Mesenchymal stem cell of Wharton's jelly (primary cell): ENCODE results near the genes NKX1-1, TMEM129 and TNIP2.

DNA sequence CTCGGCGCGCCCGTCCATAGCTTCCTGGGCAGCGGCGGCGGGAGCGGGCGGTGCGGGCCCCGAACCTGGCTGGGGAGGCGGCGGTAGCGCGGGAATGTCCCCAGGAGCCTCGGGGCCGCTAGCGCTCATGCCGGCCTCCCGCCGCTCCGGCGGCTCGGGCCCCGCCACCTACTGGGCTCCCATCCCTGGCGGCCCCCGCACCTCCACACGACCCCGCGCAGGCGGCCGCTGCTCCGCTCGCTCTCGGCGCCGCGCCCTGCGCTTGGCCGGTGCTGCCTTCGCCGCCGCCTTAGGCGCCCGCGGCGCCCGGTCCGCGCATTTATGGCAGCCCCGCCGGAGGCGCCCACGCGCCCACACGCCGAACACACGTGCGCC lies at the start of gene NKX1-1:
NKX1-1 (minus strand) TSS at position 129 of the 375 bp plus-strand sequence.
- CAGE, long polyA plus RNA: no peak

DNA sequence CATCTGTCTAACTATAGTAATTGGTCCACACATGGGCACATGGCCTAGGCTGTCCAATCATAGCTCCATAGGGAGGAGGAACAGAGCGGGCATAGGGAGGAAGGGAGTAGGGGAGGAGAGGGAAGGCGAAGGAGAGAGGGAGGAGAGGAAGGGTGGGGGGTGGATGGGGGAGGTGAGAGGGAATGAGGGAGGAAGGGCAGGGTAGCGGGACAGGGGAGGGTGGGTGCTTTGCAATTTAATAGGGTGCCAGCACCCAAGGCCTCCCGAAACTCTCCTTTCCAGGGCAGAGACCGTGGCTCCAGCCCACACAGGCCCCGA lies 105.6 kb upstream of the NKX1-1 start:
- CAGE, long polyA plus RNA: no peak

- CAGE, long polyA plus RNA: no peak
Measured at GRCh38 chr4:1520318-1520950, 114.2 kb upstream of the NKX1-1 start.

GRCh38 chr4:1580070-1580819 lies 103.9 kb downstream of the FAM53A start:
- CAGE, long polyA plus RNA: no peak

DNA sequence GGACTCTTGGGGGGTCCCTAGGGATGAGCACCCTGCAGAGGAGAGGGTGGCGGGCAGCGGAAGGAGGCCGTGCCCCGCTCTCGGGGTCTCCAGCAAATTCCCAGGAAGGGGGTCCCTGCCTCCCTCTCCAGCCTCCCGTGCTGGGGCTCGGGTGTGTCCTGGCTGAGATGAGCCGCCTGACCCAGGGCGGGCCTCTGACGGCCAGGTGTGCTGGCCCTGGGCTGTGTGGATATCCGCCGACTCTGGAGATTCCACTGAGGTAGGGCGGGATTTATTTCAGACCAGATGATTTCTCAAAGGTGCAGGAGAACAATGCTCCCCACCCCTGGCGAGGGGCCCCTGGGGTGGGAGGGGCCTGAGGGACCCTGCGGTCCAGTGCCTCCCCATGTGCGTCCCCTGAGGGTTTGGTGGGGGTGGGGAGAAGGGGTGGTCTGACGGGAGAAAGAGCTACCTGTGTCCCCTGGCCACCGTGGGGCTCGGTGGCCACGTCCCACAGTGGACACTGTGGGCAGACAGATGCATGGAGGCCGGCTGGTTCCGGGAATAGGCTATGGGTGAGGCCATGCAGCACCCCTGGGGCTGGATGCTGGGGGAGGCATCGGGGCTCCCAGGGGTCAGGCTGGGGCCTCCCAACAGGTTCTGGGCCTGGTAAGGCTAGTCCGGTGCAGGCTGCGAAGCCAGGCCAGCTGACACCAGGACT lies 971 bp upstream of the FAM53A start:
- CAGE, long polyA plus RNA: no peak

DNA sequence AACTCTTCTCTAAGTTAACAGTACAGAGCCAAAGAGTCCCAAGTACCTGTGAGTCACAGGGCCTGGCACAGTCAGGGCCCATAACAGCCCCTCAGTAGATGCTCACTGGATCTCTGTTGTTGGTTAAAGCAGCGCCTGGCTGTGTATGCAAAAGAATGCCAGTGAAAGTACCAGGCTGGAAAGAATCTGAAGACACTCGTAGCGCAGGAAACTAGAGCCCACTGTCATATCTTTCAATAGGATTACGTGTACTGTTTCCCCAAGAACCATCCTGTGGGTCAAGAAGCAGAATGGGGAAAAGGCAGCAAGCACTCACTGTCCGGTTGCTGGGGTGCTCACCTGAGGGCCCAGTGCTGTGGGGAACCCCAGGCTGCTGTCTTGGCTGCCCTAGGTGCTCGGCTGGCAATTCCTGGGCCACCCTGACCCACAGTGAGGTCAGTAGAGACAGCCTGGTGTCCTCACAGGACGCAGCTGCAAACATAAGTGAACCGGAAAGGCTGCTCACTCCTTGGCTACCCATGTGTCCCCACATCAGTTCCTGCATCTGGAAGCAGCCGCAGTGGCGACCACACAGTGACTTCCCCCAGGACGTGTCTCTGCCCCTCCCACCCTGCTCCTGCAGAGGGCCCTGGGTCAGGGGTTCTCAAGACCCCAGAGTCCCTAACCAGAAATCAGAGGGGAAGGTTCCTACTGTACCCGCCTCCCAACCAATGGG lies 3.1 kb upstream of the SLBP start:
- CAGE, long polyA plus RNA: no peak

DNA sequence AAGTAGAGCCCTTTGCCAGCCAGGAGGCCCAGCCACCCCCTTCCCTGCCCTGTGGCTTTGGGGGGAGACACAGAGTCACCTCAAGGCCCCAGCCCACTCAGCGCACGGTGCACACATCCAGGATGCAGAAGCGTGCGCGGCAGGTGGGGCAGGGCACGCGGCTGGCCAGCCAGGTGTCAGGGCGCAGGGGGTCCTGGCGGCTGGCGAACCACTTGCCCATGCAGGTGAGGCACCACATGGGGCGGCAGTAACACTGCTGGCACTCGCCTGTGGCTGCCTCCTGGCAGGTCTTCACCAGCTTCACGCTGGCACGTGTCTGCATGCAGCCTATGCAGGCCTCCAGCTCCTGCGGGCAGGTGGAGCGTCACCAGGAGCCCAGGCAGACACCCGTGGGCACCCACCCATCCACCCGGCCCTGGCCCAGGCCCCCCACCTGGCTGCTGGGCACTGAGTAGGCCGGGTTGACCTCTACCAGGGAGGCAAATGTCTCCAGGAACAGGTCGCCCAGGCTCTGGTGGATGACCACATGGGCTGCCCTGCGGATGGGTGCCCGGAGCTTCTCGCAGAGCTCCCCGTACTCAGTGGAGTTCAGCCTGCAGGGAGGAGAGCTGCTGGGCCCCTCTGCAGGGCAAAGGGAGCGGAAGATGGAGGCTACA lies 3.9 kb downstream of the TMEM129 start:
- CAGE, long polyA plus RNA: no peak

- CAGE, long polyA plus RNA: no peak
Measured at GRCh38 chr4:1721022-1721412, at the start of gene TMEM129. Gene TMEM129, minus strand, starts transcription at chr4:1721323.

DNA sequence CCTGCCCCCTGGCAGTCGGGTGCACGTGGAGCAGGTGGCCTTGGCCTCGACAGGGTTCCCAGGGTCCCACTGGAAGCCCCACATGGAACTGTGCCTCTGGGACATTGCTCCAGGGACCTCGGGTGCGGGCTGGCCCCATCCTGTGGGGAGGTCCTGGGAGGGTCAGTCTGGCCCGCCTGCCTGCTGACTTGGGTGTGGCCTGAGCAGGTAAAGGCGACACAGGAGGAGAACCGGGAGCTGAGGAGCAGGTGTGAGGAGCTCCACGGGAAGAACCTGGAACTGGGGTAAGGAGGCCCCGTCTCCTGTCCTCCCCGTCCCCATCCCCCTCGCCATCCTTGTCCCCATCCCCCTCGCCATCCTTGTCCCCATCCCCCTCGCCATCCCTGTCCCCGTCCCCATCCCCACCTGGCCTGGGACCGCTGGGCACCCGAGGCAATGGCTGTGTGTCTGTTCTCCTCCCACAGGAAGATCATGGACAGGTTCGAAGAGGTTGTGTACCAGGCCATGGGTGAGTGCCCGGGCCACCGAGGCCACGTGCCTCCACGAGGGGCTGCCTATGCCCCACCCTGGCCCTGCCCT lies 18.3 kb downstream of the TACC3 start:
- CAGE, long polyA plus RNA: no peak

DNA sequence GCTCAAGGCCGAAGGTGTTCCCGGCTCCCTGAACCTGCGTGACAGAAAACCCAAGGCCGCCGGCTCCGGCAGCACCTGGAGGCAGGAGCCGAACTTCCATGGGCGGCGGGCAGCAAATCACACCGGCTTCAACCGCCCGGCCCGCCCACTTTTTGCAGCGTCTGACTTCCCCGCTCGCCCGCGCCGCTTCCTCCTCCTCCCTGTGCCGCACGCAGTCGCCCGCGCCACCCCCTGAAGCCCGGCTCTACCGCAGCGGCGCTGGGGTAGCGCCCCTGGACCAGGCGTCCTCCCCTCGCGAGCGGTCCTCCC lies 873 bp upstream of the NSD2 start:
- CAGE, long polyA plus RNA: no peak

GRCh38 chr4:1880287-1881136 lies 9.3 kb downstream of the NSD2 start:
- CAGE, long polyA plus RNA: no peak

- CAGE, long polyA plus RNA: no peak
Measured at GRCh38 chr4:1939557-1939980, 68.4 kb downstream of the NSD2 start.

GRCh38 chr4:1980335-1981132 lies 28.2 kb downstream of the NELFA start:
- CAGE, long polyA plus RNA: no peak

DNA sequence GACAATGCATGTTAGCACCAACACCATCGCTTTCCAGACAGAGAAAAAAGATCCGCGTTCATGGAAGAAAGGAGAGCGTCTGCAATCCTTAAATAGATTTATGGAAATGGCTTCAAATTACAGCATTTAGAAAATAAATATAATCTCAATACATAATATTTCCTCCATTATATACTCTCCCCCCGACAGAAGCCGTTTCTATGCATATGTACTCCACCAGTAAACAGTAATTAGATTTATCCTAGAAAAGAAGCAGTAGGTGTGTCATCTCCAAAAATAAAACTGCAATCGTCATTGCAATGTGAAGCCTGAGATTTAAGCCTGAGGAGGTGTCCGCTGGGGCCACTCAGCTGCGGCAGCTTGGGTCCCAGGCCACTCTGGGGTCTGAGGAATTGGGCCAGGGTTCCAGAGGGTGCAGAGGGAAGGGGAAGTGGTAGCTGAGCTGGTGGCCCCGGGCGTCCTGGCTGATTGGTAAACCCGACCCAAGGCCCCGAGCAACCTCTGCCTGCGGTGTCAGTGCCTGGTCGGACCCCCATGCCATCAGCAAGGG lies 7.7 kb upstream of the MXD4 start:
- CAGE, long polyA plus RNA: no peak

DNA sequence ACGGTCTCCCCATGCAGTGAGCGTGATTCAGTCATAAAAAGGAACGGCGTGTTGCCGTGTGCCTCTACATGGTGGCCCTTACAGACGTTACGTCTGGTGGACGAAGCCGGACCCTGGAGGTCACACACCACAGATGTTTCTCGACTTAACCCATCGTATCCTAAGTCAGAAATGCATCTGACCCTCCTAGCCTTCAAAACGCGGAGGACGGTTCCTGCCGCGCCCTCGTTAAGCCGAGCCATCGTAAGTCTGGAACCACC lies 40.8 kb upstream of the MXD4 start:
- CAGE, long polyA plus RNA: no peak

- CAGE, long polyA plus RNA: no peak
Measured at GRCh38 chr4:2485663-2486079, 16.8 kb downstream of the RNF4 start.

DNA sequence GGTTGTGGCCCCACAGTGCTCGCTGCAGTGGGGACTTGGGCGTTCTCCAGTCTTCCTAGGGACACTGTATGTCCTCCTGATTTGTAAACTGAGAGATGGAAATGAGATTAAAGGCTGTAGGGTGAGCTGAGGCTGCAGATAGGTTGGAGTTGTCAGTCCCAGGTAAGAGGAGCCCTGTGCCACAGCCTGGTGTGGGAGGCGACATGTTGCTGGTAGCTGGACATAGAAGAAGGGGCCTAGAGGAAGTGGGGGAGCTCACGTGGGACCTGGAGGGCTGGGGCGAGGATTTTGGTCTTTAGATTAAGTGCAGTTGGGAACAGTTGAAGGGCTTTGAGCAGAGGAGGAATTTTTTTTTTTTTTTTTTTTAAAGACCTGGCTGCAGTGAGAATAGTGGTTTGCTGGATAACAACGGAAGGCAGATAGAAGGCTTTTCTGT lies 36.0 kb downstream of the FAM193A start:
- CAGE, long polyA plus RNA: no peak

GRCh38 chr4:2755720-2756697 lies at the start of gene TNIP2:
Gene TNIP2, minus strand, starts transcription at chr4:2756336.
- CAGE, long polyA plus RNA: no peak

DNA sequence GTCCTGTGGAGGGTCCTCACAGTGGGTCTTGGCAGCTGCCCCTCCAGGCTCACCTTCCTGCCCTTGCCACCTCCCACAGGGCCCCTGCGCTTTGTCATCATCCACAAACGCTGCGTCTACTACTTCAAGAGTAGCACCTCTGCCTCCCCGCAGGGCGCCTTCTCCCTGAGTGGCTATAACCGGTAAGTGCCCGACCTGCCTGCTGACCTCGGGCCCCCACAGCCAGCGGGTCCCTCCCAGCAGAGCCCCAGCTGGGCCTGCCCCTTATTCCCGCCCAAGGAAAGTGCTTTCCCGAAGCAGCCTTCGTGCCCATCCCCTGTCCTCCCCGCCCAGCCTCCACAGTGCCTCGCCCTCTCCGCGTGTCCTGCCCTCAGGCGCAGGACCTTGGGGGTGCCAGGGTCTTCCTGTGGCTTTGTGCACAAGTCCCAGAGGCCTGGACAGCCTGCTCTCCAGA lies 20.8 kb upstream of the ADD1 start:
- CAGE, long polyA plus RNA: no peak

DNA sequence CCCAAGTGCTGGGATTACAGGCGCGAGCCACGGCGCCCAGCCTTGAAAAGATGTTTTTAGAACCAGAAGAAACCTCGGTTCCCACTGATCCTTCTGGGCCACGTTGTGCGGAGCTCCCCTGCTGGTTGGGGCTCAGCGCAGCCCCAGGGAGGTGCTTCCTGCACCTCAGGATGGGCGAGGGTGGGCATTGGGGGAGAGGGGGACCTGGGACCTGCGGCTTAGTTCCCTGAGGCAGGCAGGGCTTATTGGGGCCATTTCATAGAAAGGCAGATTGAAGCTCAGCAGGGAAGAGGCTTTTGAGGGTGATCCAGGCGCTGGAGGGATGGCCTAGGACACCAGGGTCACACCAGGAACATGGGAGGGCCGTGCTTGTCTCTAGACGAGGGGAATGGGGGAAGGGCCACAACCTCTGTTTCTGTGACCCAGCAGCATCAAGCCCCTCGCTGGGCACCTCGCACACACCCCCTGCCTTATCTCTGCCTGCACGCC lies 6.3 kb upstream of the ADD1 start:
- CAGE, long polyA plus RNA: no peak